Skeletal muscle tissue (tissue), 7 donors: ENCODE results near the gene MLPH.

GRCh38 chr2:237267851-237268598 is 145.9 kb downstream of the COL6A3 start:
- PRO-cap, 3 experiments: no peak in any of the 3 experiments
- RAMPAGE, long total RNA: no peak
- RRBS, 2 experiments: no CpG with 5 or more reads among the region's 5 CpGs

DNA sequence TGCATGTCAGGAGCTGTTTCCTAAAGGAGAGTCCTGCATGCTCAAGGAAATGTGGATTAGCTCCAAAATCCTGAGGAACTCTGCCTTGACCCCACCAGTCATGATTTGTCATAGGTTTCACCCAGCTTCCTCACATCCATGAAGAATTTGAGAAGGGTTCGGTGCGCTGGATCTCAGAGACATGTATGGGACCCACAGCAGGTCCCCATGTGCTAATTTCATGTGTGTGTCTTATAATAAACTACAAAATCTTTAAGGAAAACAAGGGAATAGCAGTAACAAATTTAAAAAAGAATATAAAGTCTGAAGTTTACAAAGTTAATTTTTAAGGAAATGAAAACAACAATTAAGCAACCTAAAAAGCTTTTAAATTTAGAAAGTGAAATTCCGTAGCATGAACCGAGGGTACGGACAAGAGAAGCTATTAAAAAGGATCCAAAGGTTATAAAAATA is 107.1 kb downstream of the COL6A3 start:
- PRO-cap, 3 experiments: no peak in any of the 3 experiments
- RAMPAGE, long total RNA: no peak
- RRBS, 2 experiments: no CpG with 5 or more reads among the region's 5 CpGs

DNA sequence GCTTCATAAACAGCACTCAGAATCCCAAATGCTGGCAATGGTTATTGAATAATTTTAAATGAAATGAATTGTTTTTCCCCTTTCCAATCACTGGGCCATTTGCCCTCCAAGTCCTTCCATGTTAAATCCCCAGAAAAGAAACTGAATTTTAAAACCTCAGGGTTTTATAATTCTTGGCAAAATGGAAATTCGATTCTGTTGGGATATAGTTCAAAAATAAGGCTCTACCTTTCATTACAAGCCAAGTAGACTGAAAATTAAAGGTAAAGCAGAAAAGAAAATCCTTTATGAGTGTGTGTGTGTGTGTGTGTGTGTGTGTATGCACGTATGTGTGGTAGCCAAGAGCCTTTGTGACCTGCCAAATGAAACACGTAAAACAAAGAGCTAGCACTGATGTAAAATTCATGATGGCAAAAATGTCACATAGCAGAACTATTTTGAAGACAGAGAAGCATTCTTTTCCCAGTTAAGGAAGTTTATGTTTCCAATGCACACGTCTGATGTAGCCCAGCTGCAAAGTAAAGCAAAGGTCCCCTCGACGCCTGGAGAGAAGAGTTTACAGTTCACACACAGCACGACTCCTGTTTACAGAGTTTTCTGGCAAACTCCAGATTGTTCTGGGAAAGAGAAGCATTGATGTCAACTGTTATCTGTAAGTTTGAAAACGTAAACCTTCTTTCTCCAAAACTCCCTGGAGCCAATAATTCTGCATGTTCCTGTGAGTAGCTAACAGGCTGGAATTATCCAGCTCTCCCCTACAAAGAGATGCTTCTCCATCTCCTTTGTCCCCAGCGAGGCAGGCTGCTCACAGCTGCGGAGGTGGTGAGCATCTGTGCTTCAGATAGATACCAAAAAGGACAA is 87.8 kb downstream of the COL6A3 start:
- PRO-cap, 3 experiments: no peak in any of the 3 experiments
- RAMPAGE, long total RNA: no peak
- RRBS, 2 experiments: no CpG with 5 or more reads among the region's 10 CpGs

DNA sequence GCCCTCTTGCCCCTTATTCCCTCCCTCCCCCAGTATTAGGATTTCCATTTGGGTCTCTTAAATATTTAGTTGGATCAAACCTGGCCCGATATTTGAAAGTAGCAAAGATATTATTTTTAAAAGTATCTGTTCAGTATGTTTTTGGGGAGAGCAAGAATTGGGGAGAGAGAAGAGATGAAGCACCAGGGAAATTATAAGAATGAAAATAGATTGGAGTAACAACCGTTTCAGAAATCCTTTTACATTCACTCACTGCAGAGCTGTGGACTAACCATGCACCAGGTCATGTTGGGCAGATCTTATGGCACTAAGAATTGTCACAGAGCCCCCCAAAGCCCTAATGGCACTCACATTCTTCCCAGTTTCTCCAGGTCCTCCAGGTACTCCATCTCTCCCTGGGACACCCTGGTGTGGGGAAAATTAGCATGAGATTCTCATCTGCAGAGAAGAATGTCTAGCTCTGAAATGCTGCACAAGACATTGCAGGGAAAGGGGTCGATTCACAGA is 56.9 kb downstream of the COL6A3 start:
- PRO-cap, 3 experiments: no peak in any of the 3 experiments
- RAMPAGE, long total RNA: no peak
- RRBS, 2 experiments: no CpG with 5 or more reads among the region's 3 CpGs

DNA sequence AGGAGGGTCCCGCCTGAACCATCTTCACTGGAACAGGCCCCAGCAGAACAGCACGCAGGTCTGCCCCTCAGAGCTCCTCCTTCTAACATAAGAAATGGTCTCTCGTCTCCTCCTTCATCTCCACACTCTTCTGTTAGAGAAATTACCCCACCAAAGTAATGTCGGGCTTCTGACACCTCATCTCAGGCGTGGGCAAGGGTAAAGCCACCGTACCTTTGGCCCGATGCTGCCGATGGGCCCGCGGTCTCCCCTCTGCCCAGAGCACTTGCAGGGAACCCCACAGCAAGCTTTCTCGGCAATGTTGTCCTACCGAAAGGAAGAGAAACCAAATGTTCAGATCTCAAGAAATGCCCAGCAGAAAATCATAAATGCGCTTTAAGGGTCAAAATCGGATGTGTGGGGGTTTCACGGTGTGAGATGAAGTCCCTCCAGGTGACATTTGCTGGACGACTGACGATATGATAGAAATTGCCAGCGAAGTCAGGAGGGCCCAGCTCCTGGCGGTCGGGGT is 52.4 kb downstream of the COL6A3 start:
- PRO-cap, 3 experiments: no peak in any of the 3 experiments
- RAMPAGE, long total RNA: no peak
- RRBS, 2 experiments: no CpG with 5 or more reads among the region's 20 CpGs

GRCh38 chr2:237404951-237405339 is 9.0 kb downstream of the COL6A3 start:
- PRO-cap, 3 experiments: no peak in any of the 3 experiments
- RAMPAGE, long total RNA: no peak
- RRBS, 2 experiments: no CpG with 5 or more reads among the region's 6 CpGs

GRCh38 chr2:237406232-237406631 is 7.7 kb downstream of the COL6A3 start:
- PRO-cap, 3 experiments: no peak in any of the 3 experiments
- RAMPAGE, long total RNA: no peak
- RRBS, 2 experiments: no CpG with 5 or more reads among the region's 4 CpGs

- PRO-cap, 3 experiments: peak in 2 of 3 experiments; most common minus-strand start chr2:237483540 (in 1)
- RAMPAGE, long total RNA: no peak
- RRBS, 2 experiments: no CpG with 5 or more reads among the region's 6 CpGs
Observed at GRCh38 chr2:237483316-237483852, 3.7 kb upstream of the MLPH start.

DNA sequence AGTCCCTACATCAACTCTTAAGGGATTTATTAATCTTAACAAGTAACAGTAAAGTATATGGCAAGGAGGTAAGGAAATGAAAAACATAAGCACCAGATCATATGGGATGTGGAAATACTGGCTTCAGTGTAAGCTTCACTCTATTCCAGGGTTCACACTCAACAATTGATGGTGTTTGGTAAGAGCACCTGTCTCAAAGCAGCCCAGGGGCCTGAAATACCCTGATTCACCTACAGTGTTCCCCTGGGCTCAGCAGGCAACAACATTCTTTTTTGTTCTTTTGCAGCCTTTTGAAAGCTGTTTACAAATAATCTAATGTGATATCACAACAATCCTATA is 1.2 kb upstream of the MLPH start:
- PRO-cap, 3 experiments: no peak in any of the 3 experiments
- RAMPAGE, long total RNA: no peak

- PRO-cap, 3 experiments: peak in 2 of 3 experiments; most common plus-strand start chr2:237487251 (in 2); most common minus-strand start chr2:237487134 (in 1)
- RAMPAGE, long total RNA: no peak
- RRBS, 2 experiments: 2 to 6% methylated on average over 28 to 33 of the region's 69 CpGs
Observed at GRCh38 chr2:237487007-237488245, at the start of gene MLPH. MLPH (plus strand) TSS chr2:237487251.

GRCh38 chr2:237518151-237518839 is 31.2 kb downstream of the MLPH start:
- PRO-cap, 3 experiments: no peak in any of the 3 experiments
- RAMPAGE, long total RNA: no peak
- RRBS, 2 experiments: no CpG with 5 or more reads among the region's 4 CpGs

GRCh38 chr2:237660547-237660884 is 33.1 kb downstream of the LRRFIP1 start:
- PRO-cap, 3 experiments: no peak in any of the 3 experiments
- RAMPAGE, long total RNA: no peak
- RRBS, 2 experiments: no CpG with 5 or more reads among the region's 5 CpGs

DNA sequence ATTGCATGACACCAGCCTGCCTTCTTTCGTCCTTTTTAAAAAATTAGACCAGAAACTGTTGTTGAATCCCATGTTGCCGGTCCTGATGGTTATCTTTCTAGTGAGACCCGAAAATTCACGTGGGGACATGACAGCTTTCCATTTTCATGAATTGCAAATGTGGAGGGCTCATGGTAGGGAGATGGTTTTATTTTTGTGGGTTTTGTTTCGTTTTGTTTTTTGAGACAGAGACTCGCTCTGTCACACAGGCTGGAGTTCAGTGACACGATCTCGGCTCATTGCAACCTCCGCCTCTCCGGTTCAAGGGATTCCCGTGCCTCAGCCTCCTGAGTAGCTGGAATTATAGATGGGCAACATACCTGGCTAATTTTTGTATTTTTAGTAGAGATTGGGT is 48.9 kb downstream of the LRRFIP1 start:
- PRO-cap, 3 experiments: no peak in any of the 3 experiments
- RAMPAGE, long total RNA: no peak
- RRBS, 2 experiments: no CpG with 5 or more reads among the region's 11 CpGs

DNA sequence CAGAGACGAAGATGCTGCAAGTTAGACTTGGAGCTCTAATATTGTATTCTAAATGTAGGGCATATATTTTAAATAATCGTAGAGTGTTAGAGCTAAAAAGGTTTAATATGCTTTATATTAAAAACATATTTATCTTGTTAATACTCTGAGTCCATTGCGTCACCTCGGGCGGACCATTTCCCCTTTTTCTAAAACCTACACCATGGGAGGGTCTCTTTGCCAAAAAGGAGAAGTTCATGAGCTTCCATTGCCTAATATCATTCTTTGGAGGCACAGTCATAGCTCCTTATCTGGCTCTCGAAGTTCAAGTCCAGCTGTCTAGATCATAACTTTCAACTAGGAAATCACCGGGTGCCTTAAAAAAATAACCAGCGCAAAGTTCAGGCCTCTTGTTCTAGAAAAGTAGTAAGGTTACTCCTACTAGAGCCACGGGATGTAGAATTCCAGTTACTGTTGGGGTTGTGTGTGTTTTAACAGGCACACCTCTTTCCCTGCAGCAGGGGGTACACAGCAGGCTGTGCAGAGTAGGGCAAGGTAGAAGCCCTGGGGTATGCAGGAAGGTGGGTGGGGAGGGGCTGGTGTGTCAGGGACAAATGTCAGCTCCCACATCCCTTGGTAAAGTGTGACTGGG is 50.6 kb downstream of the LRRFIP1 start:
- PRO-cap, 3 experiments: no peak in any of the 3 experiments
- RAMPAGE, long total RNA: no peak
- RRBS, 2 experiments: no CpG with 5 or more reads among the region's 9 CpGs

DNA sequence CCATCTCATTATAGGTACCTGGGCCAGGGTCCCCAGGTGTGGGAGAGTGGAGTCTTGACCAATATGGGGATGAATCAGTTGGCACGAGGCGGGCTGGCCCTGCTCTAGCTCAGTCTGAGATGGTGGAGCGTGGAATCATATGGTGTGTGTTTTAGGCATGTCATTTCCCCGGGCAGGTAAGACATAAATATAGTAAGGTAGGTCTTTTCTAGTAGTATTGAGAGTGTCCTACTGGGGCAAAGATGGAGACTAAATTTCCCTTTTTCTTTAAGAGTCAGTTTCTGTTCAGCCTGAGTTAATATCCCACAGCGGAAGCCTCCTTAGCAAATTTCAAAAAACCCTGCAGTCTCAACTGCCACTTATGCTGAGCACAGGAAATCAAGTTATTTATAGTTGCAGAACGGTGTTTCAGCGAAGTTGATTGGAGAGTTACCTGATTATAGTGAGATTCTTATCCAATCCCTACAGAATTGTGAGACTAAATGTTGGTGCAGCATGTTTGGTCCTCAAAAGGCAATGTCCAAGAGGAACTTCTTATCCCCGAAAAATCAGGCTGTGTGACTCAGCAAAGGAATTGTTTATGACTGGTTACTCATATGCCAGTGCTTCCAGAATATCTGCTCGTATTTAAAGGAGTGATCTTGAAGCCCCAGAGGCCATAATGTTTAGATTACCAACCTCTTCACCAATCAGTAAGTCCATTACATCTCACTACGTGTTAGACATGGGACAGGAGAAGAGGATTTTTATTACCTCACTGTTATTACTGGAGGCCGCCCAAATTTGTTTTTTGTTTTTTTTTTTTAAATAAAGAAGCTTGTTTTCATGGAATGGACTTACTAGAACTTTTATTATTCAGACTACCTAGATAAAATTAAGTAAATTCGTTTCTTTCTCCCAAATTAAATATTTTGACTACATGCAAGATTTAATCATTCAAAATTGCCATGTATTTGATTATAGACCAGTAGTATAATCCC is 67.9 kb downstream of the LRRFIP1 start:
- PRO-cap, 3 experiments: peak in 2 of 3 experiments; most common plus-strand start position 509 of the sequence (in 1); most common minus-strand start position 363 of the sequence (in 1)
- RAMPAGE, long total RNA: no peak
- RRBS, 2 experiments: no CpG with 5 or more reads among the region's 12 CpGs

- PRO-cap, 3 experiments: no peak in any of the 3 experiments
- RAMPAGE, long total RNA: no peak
- RRBS, 2 experiments: no CpG with 5 or more reads among the region's 15 CpGs
Observed at GRCh38 chr2:237702131-237702943, 75.0 kb downstream of the LRRFIP1 start.

- PRO-cap, 3 experiments: no peak in any of the 3 experiments
- RAMPAGE, long total RNA: no peak
- RRBS, 2 experiments: no CpG with 5 or more reads among the region's 5 CpGs
Observed at GRCh38 chr2:237727384-237727748, 71.2 kb upstream of the RBM44 start.

GRCh38 chr2:237743571-237744755 is 54.6 kb upstream of the RBM44 start:
- PRO-cap, 3 experiments: peak in 1 of 3 experiments; most common minus-strand start chr2:237743840 (in 1)
- RAMPAGE, long total RNA: no peak
- RRBS, 2 experiments: no CpG with 5 or more reads among the region's 19 CpGs

DNA sequence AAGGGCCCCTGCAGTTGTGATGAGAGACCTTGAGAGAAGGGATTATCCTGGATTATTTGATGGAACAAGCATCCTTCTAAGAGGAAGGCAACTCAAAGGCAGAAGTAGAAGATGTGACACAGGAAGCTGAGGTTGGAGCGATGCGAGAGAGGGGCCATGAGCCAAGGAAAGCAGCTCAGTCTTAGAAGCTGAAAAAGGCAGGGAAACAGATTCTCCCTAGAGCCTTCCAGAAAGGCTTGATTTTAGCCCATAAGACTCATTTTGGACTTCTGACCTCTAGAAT is 41.8 kb upstream of the RBM44 start:
- PRO-cap, 3 experiments: no peak in any of the 3 experiments
- RAMPAGE, long total RNA: no peak
- RRBS, 2 experiments: no CpG with 5 or more reads among the region's 2 CpGs

GRCh38 chr2:237757204-237757605 is 41.4 kb upstream of the RBM44 start:
- PRO-cap, 3 experiments: no peak in any of the 3 experiments
- RAMPAGE, long total RNA: no peak
- RRBS, 2 experiments: no CpG with 5 or more reads among the region's 6 CpGs